ENCODE results near the genes TRIM29 and SORL1.

- RAMPAGE, long total RNA: no peak
- RRBS: no CpG with 5 or more reads among the region's 7 CpGs
These were observed 12.2 kb downstream of the TRIM29 start for GRCh38 chr11:120125704-120126033.

- RAMPAGE, long total RNA: no peak
- RRBS: no CpG with 5 or more reads among the region's 34 CpGs
These were observed at the start of gene TRIM29 for GRCh38 chr11:120137750-120138865. Gene TRIM29, minus strand, starts transcription at chr11:120138113.

GRCh38 chr11:120207796-120208583 lies 2.8 kb upstream of the OAF start:
- RAMPAGE, long total RNA: no peak
- RRBS: no CpG with 5 or more reads among the region's 19 CpGs

DNA sequence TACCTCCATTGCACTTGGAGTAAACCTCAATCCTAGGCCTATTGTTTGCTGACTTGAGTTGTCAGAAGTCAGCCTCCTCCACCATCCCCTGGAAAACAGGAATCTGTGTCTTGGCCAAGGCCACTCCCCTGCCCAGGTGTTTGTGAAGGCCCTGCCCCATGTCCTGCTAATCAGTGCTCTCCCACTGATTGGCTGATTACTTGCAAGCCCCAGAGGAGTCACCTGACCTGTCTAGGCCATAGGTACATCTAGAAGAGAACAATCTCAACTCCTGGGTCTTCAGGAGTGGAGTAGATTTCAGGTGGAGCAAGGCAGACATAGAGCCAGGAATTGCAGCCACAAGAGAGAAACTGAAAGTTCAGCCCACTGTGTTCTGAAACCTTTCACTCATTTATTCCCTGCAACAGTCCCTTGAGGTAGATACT lies 10.3 kb downstream of the OAF start:
- RAMPAGE, long total RNA: no peak

DNA sequence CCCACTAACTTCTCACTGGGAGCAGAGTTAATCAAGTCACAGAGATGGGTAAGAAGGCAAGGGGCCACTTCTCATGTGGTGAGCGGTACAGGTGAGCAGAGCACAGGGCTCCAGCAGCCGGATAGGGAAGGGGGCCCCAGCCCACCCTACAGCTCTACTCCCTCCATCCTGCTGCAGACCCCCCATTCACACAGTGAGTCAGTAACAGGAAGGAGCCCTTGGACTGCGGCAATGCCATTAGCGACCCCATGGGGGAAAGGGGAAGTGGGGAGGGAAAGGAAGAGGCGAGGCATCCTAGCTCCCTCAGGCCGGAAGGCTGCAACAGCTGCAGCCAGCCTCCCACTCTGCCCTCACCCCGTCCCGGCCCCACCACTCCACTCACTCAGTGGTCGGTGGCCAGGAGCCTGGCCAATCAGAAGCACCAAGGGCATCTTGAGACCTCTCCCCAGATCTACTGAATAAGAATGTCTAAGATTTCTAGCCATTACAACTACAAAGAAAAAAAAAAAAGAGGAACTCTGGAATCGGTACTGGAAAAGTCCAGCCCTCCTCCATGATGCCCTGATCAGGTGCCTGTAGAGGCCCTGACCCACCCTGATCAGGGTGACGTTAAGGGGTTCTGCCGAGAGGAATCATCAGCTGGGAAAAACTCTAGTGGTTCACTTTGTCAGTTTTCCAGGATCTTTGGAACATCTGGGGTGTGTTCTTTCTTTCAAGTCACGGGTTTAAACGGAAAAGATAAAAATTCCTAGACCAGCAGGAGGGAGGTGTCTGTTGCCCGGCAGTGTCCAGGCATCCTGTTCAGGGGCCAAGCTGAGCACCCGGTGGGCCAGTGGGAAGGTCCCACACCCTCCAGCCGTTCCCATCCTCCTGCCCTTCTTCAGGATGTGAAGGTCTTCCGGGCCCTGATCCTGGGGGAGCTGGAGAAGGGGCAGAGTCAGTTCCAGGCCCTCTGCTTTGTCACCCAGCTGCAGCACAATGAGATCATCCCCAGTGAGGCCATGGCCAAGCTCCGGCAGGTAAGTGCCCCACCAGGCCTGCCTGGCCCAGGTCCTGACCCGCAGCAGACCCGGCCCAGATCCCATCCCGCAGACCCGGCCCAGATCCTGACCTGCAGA lies 14.3 kb downstream of the OAF start:
- RAMPAGE, long total RNA: no peak
- RRBS: 70% methylated on average over 8 of the region's 23 CpGs

DNA sequence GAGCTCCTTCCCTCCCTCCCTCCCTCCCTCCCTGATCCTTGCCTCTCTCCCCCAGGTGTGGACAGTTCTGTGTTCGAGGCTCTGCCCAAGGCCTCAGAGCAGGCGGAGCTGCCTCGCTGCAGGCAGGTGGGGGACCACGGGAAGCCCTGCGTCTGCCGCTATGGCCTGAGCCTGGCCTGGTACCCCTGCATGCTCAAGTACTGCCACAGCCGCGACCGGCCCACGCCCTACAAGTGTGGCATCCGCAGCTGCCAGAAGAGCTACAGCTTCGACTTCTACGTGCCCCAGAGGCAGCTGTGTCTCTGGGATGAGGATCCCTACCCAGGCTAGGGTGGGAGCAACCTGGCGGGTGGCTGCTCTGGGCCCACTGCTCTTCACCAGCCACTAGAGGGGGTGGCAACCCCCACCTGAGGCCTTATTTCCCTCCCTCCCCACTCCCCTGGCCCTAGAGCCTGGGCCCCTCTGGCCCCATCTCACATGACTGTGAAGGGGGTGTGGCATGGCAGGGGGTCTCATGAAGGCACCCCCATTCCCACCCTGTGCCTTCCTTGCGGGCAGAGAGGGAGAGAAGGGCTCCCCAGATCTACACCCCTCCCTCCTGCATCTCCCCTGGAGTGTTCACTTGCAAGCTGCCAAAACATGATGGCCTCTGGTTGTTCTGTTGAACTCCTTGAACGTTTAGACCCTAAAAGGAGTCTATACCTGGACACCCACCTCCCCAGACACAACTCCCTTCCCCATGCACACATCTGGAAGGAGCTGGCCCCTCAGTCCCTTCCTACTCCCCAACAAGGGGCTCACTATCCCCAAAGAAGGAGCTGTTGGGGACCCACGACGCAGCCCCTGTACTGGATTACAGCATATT lies 10.9 kb upstream of the POU2F3 start:
- RAMPAGE, long total RNA: no peak
- RRBS: no CpG with 5 or more reads among the region's 18 CpGs

GRCh38 chr11:120338473-120339375 lies 2.5 kb downstream of the ARHGEF12 start:
- RAMPAGE, long total RNA: no peak
- RRBS: no CpG with 5 or more reads among the region's 7 CpGs

GRCh38 chr11:120339385-120340133 lies 3.3 kb downstream of the ARHGEF12 start:
- RAMPAGE, long total RNA: no peak
- RRBS: no CpG with 5 or more reads among the region's 8 CpGs

- RAMPAGE, long total RNA: no peak
- RRBS: no CpG with 5 or more reads among the region's 6 CpGs
These were observed 48.9 kb downstream of the ARHGEF12 start for GRCh38 chr11:120385065-120385571.

DNA sequence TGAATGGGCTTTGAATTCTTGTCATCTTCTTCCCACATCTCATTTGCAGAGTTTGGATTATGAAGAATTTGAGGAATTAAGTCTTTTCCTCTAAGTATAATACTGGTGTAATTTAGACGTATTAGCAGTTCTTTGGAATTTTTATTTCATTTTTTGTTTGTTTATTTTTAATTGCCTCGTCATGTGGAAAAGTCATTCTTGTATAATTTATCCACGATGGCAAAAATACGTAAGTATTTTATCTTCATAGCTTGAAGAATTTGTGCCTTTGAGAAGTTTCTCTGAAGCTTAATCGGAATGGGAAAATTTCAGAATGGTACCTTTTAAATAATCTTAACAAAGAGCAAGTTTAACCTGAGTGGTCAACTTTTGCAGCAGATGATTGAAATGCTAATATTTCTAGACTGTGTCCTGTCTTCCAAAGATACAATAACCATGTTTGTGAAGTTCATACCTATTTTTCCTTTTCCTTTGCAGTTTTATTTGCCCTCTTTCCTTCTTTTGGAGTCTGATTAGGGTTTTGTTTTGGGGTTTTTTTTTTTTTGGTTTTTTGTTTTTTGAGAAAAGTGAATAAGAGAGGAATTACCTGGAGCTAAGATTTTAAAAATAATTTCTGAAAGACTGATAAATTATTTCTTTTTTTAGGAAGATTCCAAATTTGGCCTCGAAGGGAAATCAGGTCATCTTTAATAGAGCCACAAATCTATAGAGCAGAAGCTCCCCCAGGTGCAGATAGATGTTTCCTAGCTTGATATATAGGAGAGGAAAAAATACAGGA lies 73.7 kb downstream of the ARHGEF12 start:
- RAMPAGE, long total RNA: no peak
- RRBS: no CpG with 5 or more reads among the region's 6 CpGs

DNA sequence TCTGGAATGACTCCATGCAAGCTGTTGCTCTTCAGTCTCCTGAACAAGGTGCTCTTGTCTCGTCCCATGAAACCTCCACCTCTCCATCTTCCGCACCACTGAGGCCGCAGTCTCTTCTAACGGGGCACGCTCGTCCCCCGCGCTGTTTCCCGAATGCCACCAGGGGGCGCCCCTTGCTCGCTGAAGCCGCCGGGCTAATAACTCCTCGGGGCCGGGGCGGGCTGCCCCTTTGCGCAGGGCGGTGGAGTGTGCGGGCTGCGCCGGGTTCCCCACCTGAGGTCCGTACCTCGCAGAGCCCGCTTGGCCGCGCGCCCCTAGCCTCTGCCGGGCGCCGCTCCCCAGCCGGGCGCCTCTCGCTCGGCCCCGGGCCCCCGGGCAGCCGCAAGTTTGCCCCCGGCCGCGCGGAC lies 467 bp upstream of the GRIK4 start:
- RAMPAGE, long total RNA: no peak
- RRBS: under 1% methylated on average over 18 of the region's 41 CpGs

DNA sequence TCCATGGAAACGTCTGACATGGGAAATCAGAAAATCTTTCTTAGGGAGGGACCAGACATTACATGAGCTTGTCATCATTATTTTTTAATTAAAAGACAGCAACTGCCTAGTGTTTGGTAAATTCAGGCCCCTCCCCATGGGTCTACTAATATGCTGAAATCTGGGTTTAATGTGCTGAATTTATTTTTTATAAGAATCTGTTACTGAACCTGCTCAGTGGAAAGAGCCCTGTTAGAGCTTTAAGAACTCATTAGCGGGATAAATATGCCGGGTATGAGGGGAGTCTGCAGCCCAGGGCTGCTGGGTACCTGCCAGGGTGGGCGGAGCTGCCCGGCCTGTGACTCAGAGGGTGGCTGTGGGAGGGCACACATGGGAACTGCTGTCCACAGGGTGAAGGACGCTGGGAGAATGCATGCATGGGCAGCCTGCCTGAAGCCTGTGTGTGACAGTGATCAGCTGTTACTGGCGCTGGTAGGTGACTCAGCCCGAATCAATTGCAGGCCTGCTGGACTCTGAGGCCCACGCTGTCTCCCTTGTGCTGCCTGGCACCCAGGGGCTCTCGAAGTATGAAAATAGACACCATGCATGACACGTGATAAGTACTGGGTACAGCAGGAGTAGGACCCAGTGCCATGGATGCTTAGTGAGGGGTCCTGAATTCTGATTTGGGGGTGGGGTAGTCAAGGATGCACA lies 36.2 kb downstream of the GRIK4 start:
- RAMPAGE, long total RNA: no peak
- RRBS: 3% methylated on average over 3 of the region's 11 CpGs

- RAMPAGE, long total RNA: no peak
- RRBS: no CpG with 5 or more reads among the region's 10 CpGs
These were observed 51.9 kb downstream of the GRIK4 start for GRCh38 chr11:120563445-120563936.

DNA sequence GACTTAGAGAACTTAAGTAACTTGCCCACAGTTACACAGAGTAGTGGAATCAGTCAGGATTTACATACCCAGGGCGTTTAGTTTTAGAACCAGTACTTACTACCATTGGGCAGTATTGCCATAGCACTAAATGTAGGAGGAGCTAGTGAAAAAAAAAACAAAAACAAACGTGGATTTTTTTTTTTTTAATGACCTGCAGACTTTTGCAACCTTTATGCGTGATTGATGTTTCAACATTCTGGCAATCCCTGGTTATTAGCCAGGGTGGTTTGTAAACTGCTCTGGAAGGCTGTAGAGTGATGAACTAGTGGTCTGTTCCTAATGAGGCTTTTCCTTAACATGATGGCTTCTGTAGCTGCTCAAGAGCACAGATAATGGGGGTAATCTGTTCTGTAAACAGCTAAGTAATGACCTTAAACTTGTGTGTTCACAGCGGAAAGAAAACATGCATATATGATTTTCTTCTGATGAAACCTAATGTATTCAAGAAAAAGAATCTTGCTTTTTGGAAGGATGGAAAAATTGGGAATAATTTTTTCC lies 11.5 kb downstream of the TBCEL start:
- RAMPAGE, long total RNA: no peak
- RRBS: no CpG with 5 or more reads among the region's 4 CpGs

DNA sequence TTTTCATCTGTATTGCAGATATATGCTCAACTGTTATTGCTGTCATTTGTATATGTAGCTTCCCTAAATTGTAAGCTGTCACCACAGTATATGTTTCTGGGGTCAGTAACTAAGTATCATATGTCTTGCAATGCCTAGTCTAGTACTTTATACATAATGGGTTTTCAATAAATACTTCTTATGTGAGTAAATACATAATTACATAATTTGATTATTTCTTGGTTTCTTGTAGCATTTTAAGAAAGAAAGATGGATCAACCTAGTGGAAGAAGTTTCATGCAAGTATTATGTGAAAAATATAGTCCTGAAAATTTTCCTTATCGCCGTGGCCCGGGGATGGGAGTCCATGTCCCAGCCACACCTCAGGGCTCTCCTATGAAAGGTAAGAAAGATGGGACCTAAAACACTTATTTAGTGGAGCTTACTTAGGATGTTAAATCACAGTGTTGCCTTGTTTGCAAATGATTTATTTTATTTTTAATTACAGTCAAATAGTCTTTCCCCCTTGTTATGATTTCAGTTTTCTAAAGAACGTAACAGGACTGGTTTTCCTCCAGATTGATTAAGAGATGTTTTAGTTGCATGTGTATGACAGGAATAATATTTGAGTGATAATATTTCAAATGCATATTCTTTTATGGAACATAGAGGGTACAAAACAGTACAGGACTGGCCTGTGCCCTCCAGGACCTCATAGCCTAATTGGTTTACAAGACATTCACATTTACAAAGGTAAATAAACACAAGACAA lies 21.7 kb downstream of the TBCEL start:
- RAMPAGE, long total RNA: no peak
- RRBS: no CpG with 5 or more reads among the region's 4 CpGs

- RAMPAGE, long total RNA: no peak
- RRBS: no CpG with 5 or more reads among the region's 6 CpGs
These were observed 57.5 kb upstream of the SC5D start for GRCh38 chr11:121234967-121235544.

- RAMPAGE, long total RNA: no peak
- RRBS: 79% methylated on average over 1 of the region's 12 CpGs
These were observed 55.9 kb upstream of the SC5D start for GRCh38 chr11:121236643-121237114.

GRCh38 chr11:121451836-121452626 lies at the start of gene SORL1:
Gene SORL1, plus strand, starts transcription at chr11:121452314.
- RAMPAGE, long total RNA: no peak
- RRBS: 1% methylated on average over 26 of the region's 100 CpGs

- RAMPAGE, long total RNA: no peak
- RRBS: no CpG with 5 or more reads among the region's 2 CpGs
These were observed 29.7 kb downstream of the SORL1 start for GRCh38 chr11:121481737-121482283.

DNA sequence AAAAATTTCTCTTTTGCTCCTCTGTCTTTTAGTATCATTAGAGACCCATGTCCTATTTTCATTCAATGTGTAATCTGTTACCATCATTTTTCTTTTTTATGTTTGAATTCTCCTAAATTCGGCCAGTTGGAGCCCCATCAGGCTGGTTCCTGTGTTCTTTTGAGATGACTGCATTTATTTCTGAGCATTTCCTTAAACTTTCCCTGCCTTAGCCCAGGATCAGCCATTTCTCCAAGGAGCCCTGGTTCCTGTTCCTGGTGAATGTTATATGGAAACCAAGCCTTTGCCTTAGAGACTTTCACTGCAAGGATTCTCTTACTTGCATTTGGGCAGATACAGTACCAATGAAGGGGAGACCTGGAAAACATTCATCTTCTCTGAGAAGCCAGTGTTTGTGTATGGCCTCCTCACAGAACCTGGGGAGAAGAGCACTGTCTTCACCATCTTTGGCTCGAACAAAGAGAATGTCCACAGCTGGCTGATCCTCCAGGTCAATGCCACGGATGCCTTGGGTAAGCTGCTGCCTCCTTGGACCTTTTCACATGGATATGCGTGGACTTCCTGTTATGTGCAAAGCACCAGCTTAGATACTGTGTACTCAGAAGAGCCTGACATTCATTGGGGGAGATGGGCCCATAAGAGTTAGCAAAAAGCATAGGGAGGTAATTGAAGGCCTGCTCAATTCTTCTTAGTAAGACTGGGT lies 91.3 kb downstream of the SORL1 start:
- RAMPAGE, long total RNA: no peak
- RRBS: no CpG with 5 or more reads among the region's 4 CpGs

Data from kidney epithelial cell (primary cell).